Mesothelial cell of epicardium (in vitro differentiated cells): ENCODE measurements around the gene GOLPH3.

- PRO-cap: no peak
Measured at GRCh38 chr5:24661282-24661557, 16.4 kb upstream of the CDH10 start.

- PRO-cap: no peak
Measured at GRCh38 chr5:25085756-25086008, 440.9 kb upstream of the CDH10 start.

GRCh38 chr5:27473284-27473854 is 435.0 kb upstream of the CDH9 start:
- PRO-cap: no peak

DNA sequence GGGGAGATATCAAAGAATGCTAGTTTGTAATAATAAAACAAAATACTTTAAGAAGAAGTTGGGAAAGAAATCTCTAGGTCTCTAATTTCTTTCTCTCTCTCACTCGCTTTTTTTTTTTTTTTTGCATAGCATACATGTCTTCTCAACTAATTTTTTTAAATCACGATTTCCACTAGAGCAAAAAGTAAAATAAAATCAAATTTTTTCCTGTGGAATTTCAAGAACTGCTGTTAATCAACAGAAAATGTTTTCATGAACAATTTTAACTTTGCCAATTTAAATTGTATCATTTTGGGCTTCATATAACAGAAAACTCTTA is 970.5 kb upstream of the CDH6 start:
- PRO-cap: no peak

DNA sequence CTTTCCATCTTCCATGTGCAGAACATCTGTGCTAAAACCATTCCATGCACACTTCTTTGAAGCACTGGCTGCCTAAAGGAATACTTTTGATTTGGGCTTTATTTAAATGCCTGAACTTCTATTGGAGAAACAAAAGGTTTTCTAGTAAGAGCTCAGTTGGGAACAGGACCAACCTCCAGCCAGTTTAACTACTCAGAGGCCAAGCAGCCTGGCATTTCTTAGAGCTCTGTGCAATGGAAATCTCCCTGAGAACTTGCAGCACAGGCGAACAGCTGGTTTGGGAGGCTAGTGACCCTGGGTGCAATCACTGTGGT is 1.1 kb upstream of the CDH6 start:
- PRO-cap: no peak

DNA sequence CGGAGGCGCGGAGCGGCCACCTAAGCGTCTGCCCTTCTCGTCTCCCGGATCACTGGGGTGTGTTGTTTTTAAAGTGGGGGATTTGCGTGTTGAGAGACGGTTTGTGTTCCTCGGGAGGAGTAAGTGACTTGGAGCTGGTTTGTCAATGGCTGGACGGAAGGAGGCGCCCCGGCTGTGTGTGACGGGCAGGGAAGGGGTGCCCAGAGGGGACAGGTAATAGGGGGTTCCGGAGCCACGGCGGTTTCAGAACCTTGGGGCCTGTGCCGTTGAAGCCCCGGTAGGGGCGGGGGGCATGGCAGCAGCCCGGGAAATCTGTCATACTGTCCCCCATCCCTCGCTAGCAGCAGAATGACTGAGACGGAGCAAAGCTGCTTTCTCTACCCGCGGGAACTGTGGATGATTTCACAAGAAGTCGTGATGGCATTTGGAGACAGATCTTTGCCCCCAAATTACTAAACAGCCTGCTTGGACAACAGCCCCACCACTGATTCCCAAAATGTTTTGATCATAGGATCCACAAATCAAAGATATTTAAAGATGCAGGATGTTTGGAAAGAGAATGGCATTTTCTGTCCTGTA is 216.4 kb downstream of the PDZD2 start:
- PRO-cap: no peak

- PRO-cap: bidirectional peak, plus-strand start at chr5:32174416, minus-strand start at chr5:32174276
Measured at GRCh38 chr5:32174025-32174893, at the start of gene GOLPH3. GOLPH3 (minus strand) TSS chr5:32174319.

DNA sequence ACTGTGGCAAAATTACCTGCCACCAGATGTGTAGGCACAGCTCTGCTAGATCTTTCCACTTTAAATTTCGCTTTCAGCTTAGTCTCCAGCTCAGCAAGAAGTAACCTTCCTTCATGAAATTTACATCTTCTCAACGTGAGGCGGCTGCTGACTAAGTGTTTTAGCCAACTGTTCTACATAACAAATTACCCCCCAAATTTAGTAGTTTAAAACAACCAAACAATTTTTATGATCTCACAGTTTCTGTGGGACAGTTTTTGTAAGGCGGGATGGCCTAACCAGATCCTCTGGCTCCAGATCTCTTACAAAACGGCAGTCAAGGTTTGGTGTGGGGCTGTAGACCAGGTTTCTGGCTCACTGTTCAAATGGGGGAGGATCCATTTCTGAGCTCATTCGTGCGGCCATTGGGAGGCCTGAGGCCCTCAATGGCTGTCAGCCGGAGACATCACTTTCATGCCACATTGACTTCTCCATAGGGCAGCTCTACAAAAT is 32.8 kb upstream of the GOLPH3 start:
- PRO-cap: no peak

DNA sequence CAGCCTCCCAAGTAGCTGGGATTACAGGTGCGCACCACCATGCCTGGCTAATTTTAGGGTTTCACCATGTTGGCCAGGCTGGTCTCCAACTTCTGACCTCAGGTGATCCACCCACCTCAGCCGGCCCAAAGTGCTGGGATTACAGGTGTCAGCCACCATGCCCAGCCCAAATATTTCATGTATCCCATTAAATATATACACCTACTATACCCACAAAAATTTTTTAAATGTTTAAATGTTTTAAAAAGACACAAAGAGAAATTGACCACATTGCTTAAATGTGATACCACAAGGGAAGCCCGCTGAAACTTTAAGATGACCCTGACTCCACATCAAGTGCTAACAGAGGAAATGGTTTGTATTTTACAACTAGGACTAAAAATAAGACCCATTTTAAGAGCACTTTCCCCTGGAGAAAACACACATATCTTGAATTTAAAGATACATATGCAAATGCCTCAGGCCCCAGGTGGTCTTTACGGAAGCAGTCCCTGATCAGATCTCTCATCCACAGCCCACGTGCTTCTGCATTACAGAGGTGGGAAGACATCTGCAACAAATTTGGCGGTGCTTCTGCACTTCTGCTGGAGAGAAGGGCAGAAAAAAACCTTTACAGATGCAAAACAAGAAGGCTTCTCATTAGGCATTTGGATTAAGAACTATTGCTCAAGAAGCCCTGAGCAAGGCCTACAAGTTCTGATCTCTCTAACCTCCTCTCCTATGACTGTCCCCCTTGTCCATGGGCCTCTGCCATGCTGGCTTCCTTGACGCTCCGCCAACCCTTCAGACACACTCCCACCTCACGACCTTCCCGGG is 1.5 kb downstream of the MTMR12 start:
- PRO-cap: no peak

GRCh38 chr5:32395055-32395560 is 49.4 kb downstream of the ZFR start:
- PRO-cap: no peak

DNA sequence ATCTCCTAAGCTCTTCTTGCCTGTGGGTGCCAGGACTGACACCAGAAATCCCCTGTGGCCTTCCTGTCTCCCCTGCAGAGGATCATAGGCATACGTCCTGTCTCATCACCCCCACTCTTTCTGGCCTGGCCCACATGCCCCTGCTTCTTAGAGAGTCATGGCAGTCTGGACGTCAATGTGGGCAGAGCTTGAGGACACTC is 67.2 kb upstream of the ZFR start:
- PRO-cap: no peak

DNA sequence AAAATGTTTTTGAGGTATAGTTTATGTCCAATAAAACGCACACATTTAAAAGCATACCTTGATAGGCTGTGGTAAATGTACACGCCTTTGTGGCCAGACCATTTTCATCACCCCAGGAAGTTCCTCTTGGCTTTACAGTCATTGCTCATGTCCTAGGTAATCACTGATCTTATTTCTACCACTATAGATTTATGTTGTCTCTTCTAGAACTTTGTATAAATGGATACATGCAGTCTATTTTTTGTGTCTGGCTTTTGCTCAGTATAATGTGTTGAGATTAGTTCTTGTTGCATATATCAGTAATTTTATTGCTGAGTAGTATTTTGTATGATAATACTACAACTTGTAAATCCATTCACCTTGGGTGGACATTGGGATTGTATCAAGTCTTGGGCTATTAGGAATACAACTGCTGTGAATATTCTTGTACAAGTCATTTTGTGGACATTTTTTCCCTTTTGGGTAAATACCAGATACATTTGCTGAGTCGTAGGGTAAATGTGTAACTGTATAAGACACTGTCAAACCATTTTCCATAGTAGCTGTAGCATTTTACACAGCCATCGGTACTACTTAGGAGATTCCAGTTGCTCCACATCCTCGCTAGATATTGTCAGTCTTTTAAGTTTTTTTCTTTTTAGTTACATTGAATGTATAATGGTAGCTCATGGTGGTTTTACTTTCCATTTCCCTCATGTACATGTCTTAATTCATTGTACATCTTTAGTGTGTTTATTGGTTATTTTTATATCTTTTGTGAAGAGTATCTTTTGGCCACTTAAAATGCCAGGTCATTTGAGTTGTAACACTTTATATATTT is 10.1 kb downstream of the SUB1 start:
- PRO-cap: no peak

GRCh38 chr5:33229240-33229787 is 211.5 kb upstream of the TARS1 start:
- PRO-cap: no peak

GRCh38 chr5:33441952-33442388 is 1.2 kb downstream of the TARS1 start:
- PRO-cap: no peak

DNA sequence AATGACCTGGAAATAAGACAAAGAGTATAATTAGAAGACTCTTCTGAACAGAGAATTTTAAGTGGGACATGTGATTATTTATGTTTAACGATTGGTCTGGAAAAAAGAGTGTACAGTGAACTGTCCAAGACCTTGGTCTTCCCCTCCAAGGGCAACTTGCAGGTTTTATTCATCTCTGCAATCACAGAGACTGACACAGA is 5.6 kb downstream of the TARS1 start:
- PRO-cap: no peak

DNA sequence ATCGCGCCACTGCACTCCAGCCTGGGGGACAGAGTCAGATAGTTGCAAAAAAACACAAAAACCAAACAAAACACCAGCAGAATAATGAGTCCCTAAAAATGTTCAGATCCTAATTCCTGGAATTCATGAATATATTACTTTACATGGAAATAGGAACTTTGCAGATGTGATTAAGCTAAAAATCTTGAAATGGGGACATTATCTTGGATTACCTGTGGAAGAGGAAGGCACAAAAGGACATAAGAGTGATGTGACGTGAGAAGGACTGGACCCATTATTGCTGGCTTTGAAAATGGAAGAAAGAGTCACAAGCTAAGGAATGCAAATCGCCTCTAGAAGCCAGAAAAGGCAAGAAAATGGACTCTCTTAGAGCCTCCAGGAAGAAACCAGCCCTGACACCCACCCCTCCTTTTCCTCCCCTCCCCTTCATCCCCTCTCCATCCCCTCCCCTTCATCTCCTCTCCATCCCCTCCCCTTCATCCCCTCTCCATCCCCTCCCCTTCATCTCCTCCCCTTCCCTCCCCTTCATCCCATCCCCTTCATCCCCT is 39.7 kb downstream of the TARS1 start:
- PRO-cap: no peak

DNA sequence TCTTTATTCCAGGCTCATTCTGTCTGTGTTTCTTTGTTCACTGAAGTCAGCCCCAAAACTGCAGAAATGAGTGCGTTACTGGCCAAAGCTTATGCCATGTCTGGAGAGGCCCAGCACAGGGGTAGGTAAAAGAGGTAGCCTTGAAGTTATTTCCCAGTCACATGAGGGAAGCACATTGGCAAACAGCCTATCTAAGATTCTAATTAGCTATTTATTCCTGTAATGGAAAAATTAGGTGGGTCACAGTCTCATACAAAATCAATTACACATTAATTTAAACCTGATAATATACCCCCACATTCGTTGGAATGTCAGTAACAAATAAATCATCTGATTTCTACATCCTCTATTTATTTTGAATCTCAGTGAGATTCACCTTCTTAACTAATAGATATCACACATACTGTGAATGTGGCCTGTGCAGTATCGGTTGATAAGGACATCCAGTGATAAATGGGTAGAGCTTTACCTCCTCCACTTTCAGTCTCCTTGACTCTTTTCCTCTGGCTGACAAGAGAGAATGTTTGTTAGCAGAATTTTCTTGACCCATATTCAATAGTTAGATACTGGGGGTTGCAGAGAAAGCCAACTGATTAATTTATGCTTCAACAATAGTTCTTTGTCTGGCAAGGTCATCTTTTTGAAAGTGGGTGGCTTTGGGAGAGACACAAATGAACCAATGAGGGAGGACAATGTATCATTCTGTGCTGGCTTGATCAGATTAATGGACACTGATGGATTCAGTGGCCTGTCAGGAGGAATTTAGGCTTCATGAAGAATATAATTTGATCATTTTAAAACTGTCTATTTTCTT is 30.1 kb downstream of the TTC23L start:
- PRO-cap: no peak

GRCh38 chr5:34911287-34911972 is 3.9 kb downstream of the RAD1 start:
- PRO-cap: no peak

DNA sequence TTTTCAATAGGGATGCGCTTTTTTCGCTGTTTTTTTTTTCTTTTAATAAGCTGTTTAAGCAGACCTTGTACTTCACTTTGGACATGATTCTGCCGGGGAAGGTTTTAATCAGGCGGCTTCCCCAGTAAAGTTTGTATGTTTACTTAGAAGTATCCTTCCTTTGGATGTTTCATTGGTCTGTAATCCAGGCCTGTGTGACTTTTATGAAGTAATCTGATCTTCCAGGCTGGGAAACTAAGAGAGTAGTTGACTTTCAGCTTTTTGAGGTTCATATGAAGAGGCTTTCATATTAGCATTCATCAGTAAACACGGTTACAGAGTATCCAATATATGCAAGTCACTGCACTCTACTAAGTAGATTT is 1.0 kb downstream of the DNAJC21 start:
- PRO-cap: no peak

GRCh38 chr5:35483675-35484214 is 133.9 kb upstream of the SPEF2 start:
- PRO-cap: no peak